Subcutaneous preadipocyte (primary cell): Measurements from ENCODE around the gene SCYGR3.

DNA sequence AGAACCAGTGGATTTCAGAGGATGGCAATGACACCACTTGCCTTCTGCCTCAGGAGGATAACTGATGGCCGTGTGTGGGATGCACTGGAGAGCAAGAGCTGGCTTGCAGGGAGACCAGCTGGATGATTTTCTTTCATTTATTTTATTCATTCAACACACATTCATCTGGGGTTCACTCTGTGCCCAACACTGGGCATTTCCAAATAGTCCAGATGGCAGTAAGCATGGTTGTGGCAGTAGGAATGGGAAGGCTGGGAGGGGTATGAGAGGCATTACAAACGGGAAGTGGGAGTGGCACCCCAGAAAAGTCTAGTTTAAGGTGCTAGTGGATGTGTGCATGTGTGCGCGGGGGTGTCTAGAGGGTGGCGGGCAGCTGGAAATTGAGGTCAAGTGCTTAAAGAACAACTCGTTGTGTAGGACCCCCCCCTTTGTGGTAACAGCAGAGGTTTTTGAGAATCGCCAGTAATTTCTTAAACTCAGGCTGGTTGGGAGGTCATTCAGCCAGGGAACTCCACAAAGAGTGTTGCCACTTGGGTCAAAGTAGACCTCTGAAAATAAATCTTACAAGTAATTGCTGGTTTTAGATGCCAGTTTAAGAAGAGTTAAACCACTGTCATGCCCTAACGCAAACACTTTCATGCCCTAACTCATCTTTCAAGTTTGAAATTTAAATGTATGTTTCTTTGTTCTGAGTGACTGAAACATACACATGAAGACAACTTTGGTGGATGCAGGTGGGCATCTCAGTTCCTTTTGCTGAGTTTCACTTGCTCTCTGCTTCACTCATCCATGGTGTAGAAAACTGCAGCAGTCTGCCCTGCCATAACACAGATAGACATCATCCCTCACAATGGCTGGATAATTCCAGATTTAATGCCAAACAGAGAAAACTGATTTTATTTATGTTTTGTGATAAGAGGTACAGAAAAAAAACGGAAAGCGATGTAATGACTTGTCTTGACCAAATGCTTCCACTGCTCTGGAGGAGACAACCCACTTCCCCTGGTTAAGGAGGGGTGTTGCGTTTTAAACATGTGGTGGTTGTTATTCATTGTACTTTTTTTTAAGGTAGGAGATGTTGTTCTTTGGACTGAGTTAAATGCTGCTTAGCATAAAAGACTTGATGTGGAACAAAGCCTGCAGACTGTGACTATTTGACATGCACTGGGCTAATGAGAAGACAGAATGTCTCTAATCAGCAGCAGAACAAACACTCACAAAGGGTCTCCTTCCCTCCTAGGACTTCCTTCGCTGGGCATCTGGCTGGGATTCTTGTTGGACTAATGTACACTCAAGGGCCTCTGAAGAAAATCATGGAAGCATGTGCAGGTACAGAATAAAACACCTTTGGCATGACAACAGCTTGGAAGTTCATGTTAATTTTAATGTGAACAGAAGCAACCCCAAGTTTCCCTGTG, 70.2 kb downstream of the RHBDD1 start:
- CAGE, long polyA plus RNA: no peak

DNA sequence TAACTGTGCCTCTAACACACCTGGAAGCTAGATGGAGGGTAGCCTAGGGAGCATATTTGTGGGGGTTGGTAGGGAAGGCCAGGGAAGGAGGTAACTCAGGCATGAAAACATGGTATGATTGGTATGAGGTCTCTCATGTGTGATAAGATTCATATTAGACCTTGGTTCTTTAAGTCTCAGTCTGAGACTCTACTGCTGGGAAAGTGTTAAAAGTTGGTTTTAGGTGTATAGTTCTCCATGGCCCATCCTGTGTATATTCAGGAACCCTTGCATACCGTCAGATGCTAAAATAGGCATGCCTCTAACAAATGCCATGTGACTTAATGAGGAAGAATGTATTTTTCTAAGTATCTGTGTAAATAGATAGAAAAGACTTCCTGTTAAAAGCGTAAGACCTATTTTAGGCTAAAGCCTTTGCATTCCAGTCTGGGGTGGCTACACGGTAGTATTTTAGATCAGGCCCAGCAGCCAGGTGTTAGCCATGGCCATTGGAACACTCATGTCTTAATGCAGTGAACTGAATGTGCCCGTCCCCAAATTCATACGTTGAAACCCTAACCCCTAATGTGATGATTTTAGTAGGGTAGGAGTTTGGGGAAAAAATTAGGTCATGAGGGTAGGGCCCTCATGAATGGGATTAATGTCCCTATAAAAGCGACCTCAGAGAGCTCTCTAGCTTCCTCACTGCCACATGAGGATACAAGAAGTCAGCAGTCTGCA, 73.3 kb downstream of the RHBDD1 start:
- CAGE, long polyA plus RNA: no peak

- CAGE, long polyA plus RNA: no peak
Observed at GRCh38 chr2:227380754-227381081, 1.6 kb upstream of the TM4SF20 start.

- CAGE, long polyA plus RNA: no peak
Observed at GRCh38 chr2:227495397-227495737, 23.4 kb downstream of the AGFG1 start.

DNA sequence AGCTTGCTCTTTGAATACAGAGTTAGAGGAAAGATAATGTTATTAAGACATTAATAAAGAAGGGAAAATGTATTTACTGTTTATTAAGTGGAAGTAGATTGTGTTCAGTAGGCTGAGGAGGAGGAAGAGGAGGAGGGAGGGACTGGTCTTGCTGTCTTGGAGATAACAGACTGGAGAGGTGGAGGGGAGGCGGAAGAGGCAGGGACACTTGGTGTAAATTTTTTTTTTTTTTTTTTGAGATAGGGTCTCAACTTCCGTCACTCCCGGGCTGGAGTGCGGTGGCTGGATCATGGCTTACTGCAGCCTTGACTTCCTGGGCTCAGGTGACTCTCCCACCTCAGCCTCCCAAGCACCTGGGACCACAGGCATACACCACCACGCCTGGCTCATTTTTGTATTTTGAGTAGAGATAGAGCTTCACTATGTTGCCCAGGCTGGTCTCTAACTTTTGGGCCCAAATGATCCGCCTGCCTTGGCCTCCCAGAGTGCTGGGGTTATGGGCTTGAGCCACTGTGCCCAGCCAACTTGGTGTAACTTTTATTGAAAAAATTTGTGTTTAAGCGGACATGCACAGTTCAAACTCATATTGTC, 32.1 kb downstream of the AGFG1 start:
- CAGE, long polyA plus RNA: no peak

DNA sequence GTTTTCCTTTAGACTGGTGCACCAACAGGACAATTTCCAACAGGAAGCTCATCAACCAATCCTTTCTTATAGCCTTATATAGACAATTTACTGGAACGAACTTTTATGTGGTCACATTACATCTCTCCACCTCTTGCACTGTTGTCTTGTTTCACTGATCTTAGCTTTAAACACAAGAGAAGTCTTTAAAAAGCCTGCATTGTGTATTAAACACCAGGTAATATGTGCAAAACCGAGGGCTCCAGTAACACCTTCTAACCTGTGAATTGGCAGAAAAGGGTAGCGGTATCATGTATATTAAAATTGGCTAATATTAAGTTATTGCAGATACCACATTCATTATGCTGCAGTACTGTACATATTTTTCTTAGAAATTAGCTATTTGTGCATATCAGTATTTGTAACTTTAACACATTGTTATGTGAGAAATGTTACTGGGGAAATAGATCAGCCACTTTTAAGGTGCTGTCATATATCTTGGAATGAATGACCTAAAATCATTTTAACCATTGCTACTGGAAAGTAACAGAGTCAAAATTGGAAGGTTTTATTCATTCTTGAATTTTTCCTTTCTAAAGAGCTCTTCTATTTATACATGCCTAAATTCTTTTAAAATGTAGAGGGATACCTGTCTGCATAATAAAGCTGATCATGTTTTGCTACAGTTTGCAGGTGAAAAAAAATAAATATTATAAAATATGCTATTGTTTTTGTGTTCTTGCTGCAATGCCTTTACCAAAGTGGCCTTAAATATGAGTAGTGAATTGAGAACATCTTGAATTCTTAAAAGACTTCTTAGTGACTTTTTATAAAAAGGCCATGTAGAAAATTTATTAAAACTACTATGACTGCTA, 44.0 kb upstream of the SCYGR2 start:
- CAGE, long polyA plus RNA: no peak

GRCh38 chr2:227557550-227558462, 40.9 kb upstream of the SCYGR2 start:
- CAGE, long polyA plus RNA: no peak

DNA sequence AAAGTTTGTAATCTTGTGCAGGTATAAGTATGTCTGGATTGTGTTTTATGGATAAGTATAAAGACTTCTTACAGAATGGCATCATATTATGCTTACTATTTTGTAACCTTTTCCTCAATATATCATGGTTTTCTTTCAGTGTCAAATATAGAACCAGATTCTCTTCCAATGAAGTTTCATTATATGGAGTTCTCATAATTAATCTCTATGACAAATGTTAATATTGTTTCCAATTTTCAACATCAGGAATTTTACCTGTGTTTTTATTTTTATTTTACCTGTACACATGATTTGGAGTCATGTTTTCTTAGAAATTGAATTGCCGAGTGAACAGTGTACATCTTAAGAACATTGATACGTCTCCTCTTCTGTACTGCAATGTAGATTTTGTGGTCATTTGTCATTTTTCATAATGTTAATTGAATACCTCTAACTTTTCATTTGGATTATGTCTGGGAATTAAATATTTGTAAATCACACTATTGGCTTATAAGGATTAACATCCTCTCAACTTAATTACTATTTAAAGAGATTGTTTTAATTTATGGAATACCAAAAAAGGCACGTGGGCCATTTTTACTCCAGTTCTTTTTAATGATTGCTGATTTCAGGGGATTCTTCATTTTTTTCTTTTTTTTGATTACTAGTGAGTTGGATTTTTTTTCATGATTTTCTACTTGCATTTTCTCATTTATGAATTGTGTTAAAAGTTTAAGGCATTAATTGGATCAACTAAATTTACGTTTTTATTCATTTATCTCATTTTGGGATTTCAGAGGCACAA, 35.4 kb upstream of the SCYGR2 start:
- CAGE, long polyA plus RNA: no peak

GRCh38 chr2:227565578-227566276, 33.0 kb upstream of the SCYGR2 start:
- CAGE, long polyA plus RNA: no peak

GRCh38 chr2:227614767-227615021, at the start of gene SCYGR3:
SCYGR3 (minus strand) TSS chr2:227614840.
- CAGE, long polyA plus RNA: no peak

DNA sequence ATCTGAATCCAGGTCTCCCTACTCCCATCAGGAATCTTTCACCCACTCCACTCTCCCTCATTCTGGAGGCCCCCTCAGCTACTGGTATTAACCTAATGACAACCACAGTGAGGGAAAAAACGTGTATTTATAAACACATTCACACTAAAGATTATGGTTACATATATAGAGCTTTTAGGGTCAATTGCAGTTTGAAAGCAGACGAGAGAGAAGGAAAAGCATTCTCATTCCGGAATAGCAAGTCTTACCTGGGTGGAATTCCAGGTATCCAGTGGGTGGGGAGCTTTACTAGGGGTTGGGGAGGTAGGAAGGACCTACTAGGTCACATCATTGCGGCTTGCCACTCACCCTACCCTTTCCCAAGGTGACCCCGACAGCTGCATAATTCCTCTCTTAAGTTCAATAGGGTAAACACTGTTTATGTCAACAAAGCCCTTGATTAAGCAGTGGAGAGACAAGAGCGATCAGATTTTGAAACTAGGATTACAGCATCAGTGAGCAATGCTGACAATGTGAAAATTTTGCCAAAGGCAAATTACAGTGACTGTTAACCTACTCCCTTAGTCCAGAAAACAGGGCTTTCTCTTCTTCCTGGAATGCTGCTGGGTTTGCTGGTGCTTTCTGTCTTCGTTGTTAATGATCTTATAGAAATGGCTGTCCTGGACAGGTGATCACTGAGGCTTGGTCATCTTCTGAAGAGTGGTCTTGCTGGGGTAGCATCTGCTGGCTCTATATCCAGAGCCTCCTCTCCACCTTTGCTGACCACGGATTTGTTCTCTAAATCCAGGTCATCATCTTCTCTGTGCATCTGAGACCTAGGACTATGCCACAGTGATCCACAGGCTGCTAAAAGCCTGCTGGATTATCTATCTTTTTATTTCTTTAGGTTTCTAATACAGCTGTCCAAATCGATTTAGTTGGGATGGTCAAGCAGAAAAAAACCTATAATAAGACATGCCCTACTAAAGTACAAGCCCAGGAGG, 14.5 kb downstream of the SLC19A3 start:
- CAGE, long polyA plus RNA: no peak

DNA sequence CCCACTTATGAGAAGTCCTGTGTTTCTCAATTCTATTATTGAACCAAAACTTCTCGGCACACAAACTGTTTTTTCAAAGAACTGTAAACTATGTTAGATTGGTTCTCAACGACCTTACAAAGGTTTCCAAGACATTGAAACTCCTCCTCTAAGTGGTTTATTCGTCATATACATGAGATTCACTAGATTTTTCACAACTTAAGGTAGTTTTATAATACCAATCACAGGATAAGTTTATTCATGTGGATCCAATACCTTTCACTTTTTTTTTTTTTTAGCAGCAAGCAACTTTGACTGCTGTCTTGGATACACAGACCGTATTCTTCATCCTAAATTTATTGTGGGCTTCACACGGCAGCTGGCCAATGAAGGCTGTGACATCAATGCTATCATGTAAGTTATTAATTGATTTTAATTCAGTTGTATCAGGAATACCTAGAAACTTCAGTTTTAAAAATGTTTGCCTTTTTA, 1.6 kb downstream of the CCL20 start:
- CAGE, long polyA plus RNA: no peak

DNA sequence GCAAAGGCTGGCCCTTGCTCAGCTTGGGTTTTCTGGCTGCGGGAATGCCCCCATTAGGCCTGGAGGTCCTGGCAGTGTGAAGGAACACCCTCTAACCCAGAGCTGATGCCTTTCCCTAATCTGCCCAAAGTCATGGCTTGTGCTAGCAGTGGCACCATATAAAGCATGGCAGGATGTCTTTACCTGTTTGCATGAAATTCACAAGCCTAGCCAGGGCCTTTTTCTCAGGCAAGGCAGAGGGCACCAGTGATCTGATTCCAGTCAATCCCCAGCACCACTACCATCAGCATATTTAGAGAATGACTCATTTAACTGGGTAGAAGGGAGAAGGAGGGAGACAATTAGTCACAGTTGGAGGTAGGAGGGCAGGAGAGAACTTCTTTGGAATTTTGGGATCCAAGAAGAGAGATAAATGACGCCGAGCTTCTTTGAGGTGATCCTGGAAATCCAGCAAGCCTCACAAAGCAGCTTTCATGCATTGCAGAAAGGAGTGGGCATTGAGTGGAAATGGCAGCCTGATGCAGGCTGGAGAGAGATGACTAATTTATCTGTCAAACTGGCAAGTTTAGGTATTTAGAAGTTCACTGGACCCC, 8.2 kb upstream of the DAW1 start:
- CAGE, long polyA plus RNA: no peak

GRCh38 chr2:229078138-229078676, 192.9 kb downstream of the PID1 start:
- CAGE, long polyA plus RNA: no peak

GRCh38 chr2:229160334-229160645, 110.8 kb downstream of the PID1 start:
- CAGE, long polyA plus RNA: no peak

DNA sequence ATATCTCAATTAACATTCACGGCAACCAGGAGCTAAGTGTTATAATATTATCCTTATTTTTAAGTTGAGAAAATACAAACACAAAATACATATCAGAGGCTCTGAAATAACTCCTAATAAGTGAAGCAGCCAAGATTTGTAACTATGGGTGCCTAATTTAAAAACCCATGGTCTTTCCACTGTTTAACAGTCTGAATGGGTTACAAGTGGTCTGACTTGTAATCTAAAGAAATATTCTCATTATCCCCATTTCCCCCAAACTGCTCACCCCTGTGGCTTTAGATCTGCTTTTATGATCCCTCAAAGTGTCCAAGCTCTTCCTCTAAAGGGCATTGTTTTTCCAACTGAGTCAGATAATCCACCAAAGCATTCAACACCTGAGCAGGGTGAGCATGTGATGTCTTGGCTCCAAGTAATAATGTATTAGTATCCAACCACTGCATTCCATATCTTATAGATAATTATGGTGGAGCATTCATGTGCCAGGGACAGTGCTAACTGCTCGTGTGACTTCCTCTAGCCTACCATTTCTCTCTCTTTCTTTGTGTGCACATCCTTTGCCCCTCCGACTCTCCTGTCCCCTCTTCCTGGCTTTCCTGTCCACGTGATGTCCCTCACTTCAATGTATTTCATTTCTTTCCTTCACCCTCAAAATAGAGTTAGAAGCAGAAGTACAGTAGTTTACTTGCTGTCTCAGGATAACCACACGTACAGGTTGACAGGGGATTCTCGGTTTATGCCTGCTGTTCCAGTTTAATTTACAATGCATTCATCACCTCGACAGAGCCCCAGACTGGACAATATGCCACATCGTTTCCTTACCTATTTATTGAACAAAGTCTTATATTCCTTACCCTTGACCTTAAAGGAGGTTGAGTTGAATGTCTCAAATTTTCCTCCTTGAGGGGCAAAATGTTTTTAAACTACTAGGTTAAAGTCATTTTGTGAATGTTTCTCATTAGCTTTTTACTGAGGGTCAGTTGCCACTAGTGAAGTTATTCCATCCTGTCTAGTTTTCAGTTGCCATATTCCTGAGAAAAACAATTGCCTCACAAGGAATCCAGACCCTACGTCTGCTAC, 13.9 kb downstream of the PID1 start:
- CAGE, long polyA plus RNA: no peak

- CAGE, long polyA plus RNA: no peak
Observed at GRCh38 chr2:229792984-229793266, 78.6 kb upstream of the DNER start.

- CAGE, long polyA plus RNA: no peak
Observed at GRCh38 chr2:229820703-229821276, 101.0 kb downstream of the TRIP12 start.

DNA sequence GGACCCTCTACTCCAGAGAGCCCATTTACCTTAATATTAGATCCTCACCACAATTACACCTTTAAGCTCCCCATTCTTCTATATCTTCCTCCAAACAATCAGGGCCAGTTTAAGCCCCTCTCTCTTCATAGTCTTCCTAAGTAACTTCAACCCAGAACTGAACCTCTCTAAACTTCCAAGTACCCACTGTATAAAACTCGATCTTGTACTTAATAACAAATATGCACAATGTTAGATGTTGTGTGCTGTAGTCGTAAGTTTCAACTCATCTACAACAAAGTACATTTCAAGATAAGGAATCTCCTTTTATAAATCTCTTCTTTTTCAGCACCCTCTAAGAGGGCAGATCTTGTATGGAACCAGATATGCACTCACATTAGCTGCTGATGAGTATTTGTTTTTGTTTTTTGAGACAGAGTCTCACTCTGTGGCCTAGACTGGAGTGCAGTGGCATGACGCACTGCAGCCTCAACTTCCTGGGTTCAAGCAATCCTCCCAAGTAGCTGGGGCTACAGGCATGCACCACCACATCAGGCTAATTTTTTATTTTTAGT, 9.3 kb downstream of the TRIP12 start:
- CAGE, long polyA plus RNA: no peak

DNA sequence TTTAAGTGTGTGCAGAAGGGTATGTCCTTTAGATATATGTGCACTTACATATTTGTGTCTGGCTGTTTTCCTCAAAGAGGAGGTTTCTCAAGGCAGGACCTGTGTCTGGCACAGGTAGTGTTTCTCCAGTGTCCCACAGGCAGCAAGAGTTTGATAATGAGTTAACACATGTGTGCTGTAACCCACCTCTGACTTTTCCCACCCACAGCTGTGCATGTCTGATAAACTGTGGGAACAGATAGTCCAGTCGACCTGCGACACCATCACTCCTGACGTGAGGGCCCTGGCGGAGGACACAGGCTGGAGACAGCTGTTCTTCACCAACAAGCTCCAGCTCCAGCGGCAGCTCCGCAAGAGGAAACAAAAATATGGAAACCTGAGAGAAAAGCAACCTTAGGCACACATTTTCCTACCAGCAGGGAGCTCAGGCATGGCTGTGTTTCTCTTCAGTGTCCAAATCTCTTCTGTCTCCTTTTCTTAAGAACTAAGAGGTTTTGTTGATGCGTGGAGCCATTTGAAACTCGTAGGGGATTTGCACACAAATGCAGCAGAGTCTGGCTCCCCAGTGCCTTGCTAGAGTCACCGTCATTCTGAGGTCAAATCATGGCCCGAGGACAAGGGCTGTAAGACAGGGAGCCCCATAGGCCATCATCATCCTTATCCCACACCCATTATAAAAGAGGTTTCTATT, 58.1 kb downstream of the SLC16A14 start:
- CAGE, long polyA plus RNA: no peak